Left lung (tissue), 1 donor: ENCODE measurements around a stretch of chr11.

- PRO-cap = no peak
Measured at GRCh38 chr11:111573912-111575118, 27.9 kb upstream of the SIK2 start.

DNA sequence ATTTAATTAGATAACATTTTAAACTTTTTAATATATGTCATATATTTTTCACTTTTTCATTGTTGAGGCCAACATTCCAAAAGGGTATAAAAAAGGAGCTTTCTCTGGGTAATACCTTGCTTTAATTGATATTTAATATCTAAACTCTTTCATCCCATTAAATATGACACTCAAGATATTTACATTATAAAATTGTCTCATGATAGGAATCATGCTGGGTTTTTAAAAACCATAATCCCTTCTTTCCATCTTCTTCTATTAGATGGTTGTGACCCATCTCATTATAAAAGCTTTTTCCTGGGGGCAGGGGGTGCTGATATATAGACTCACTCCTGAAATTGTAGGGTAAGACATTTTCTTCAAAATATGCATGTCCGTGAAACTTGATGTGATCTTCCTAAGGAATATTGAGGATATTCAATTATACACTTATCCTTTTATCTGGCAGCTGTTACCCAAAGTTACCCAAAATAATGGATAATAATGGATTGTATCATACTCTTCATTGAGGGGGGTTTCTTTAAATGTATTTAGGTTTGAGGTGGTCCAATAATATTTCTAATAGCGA, 10.9 kb downstream of the SIK2 start:
- PRO-cap = no peak

GRCh38 chr11:111626526-111627456, 24.5 kb downstream of the SIK2 start:
- PRO-cap = no peak

DNA sequence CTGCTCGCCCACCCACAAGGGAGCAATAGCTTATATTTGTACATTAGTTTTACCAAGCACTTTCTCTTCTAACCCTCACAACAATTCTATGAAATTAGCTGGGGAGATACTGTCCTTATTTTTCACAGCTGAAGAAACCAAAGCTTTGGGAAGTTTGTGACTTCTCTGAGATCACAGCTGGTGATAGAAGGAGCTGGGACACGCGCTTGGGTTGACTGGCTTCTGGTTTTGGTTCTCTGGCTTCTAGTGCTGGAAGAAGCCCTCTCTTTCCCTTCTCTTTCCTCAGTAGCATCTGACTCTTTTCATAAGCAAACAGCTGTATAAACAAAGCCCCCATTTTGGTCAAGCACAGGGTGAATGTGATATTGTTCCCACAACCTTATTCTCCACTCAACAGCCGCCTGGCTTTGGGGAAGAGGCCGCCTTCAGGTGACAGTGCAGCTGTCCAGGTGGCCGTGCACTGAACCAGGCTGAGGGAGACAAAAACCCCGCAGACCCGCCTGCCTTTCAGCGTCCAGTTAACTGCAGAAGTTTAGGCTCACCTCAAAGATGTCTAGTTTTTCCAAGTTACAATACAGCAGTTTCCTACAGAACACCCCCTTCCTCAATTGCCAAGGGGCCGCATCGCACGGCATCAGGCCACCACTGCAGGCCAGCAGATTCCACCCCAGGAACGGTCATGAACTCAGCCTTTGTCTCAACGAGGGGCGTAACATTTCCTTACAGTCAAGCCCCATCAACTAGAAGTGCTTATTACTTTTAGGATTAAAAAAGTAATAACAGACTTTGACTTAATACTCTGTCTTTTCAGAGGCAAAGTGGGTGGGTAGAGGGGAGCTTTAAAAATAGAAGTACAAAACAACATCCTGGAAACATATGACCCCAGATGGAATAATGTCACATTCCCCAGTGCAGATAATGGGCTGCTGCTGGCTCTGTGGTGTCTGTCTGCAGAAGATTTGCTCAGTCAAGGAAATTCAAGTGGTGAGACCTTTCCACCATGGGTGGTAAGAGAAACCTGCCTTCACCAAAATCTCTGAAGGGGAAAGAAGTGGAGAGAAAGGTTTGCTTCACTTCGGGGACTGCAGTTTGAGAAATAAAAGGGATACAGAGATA, 36.5 kb downstream of the PPP2R1B start:
- PRO-cap = no peak

GRCh38 chr11:111767085-111767570, 939 bp upstream of the PPP2R1B start:
- PRO-cap = no peak

GRCh38 chr11:111837178-111837827, 34.1 kb downstream of the ALG9 start:
- PRO-cap = no peak

DNA sequence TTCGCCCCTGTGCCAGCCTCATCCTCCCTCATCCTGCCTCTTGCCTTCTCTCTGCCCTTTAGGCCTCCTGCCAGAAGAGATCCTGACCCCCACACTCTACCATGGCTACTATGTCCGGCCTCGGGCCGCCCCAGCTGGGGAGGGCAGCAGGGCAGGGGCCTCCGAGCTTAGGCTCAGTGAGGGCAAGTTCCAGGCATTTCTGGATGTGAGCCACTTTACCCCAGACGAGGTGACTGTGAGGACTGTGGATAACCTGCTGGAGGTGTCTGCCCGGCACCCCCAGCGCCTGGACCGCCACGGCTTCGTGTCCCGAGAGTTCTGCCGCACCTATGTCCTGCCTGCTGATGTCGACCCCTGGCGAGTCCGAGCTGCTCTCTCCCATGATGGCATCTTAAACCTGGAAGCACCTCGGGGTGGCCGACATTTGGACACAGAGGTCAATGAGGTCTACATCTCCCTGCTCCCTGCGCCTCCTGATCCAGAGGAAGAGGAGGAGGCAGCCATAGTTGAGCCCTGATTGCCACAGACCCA, 910 bp downstream of the HSPB2 start:
- PRO-cap = no peak

GRCh38 chr11:111913910-111914451, 1.4 kb downstream of the HSPB2 start:
- PRO-cap = no peak

- PRO-cap = no peak
Measured at GRCh38 chr11:111923938-111924331, 5.2 kb downstream of the C11orf52 start.

DNA sequence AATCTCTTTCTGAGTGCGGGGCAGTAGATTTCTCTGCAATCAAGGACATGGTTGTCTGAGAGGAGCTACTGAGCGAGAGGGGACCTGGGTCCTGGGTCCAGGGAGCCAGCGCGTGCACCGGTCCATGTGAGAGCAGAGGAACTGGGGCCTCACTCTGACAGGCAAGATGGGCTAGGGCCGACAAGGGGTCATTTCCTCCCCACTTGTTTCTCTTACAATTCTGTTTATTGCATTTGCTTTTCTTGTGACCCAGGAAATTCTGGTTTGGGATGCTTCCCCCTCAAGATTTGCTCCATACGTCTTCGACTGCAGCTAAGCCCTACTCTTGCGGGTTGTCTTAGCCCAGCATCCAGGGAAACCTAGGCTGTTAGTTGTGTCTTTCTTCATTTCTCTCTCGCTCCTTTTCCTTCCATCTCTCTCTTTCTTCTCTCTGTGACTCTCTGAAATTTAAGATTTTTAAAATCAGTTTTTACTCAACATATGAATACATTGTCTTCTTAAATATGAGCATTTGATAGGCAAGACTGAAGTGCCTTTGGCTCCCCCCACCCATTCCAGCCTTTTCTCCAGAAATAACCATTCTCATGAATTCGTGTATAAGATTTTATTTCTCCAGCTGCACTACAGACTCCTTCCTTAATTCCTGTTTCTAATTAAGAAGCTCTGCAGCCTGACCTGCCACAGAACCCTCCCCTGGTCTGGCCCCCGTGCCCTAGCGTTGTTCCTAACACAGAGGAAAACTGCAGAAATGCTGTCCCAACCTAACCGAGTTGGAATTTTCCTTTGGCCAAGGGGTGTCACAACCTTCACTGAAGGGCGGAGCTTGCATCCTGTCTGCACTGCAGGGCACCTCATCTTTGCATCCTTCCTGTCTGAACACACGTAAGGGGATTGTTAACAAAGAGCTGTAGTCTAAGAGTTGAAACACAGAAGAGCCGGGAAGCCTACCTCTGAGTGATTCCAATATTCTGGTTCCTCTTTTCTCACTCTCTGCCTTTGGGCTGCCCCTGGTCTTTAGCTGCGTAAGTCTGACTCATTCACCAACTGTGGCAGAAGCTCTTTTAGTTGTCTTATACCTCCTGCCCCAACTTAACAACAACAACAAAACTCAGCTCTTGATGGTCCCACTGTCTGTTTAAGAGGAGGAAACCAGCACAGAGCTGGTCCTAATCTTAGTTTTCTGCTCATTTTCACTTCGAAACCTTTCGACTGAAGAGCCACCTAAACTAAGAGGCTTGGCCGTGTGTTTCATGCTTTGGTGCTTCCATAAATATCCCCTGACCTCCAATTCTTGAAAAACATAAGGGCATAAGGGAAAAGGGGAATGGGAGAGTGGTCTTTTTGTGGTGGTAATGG, 1.4 kb downstream of the DIXDC1 start:
- PRO-cap = no peak

- PRO-cap = no peak
Measured at GRCh38 chr11:111944000-111944634, 7.0 kb downstream of the DIXDC1 start.

DNA sequence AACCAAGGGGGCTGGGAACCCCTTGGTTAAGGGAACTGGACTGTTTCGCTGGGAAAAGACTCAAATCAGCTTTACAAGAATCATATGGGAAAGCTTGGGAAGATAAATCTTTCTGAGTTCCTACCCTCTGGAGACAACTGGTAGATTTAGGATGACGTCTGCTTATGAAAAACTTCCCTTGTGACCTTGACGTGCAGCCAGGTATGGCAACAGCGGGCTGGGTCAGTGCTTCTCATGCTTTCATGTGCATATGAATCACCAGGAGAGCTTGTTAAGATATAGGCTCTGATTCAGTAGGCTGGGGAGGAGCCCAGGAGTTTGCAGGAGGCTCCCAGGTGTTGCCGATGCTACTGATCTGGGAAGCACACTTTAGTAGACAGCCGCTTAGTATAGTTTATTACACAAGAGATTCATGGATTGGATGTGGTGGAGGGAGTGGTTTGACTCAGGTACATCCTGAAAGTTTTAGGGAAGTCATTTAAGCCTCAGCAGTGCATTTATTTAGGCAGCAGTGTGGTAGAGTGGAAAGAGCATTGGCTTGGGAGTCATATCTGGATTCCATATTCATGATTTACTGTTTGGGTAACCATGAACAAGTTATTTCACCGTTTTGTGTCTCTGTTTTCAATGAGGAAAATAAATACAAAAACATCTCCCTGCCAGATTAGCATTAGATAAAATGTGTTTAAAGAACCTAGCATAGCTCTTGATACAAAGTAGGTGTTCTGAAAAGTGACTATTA, 23.8 kb downstream of the DIXDC1 start:
- PRO-cap = no peak

DNA sequence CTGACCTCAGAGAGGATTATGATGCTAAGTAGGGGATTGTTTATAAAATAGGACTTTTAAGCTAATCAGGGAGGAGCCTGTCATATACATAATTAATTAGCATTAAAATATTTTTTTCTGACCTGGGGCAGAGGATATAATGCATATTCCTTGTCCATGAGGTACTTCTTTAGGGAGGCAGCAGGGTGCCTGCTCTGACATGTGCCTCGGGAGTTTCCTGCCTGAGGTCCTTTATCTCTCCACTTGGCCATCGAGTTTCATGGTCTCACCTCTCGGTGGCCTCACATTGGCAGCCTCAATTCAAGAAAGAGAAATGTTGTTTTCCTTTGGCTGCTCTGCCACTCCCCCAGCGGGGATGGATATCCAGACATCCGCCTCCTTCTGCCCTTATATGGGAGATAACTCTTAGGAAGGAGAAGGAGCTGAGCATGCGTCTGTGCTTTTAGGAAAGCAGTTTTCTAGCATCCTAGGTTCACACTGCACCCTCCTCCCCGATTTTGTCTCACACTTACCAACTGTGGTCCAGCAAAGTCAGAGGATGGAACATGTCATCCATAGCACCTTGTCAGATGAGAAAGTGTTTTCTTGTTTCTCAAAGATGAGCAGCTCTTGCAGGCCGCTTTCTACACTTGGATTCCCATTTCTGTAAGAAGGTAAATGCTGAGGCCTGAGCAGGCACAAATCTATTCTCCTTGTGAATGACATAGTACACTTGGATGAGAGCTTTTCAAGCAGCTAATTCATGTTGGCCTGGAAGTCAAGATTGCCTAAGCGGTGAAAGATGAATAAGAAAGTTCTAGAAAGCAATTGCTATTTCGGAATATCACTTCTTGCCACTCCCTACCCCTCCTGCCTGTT, 41.3 kb downstream of the DIXDC1 start:
- PRO-cap = no peak

GRCh38 chr11:112075423-112075999, 1.4 kb downstream of the NKAPD1 start:
- PRO-cap = no peak

- PRO-cap = bidirectional peak, plus-strand start at chr11:112085803, minus-strand start at chr11:112085510; bidirectional peak, plus-strand start at chr11:112086341, minus-strand start at chr11:112086329
Measured at GRCh38 chr11:112085649-112086594, 634 bp downstream of the TIMM8B start.

- PRO-cap = no peak
Measured at GRCh38 chr11:112129806-112130216, 34.1 kb downstream of the IL18 start.

GRCh38 chr11:112363910-112364516, 103.4 kb upstream of the PLET1 start:
- PRO-cap = no peak

GRCh38 chr11:112524721-112525047, 264.0 kb upstream of the PLET1 start:
- PRO-cap = no peak

GRCh38 chr11:113664495-113665672, 41.2 kb downstream of the TMPRSS5 start:
- PRO-cap = no peak

DNA sequence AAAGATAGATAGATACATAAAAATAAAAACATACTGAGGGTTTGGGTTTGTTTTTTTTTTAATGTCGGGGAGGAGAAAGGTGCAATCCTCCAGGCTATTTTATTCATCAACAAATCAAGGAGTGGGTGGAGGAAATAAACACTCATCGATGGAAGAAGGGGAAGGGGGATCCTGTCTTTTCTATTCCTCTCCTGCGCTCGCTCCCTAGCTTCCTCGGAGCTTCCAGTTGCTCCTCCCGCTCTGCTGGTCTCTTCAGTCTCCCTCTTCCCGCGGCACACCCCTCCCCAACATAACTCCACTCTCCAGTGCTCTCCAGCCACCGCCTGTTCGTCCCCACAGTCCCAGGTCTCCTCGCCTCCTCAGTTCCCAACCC, 528 bp downstream of the ZW10 start:
- PRO-cap = no peak